Frontal cortex (tissue), 2 donors: ENCODE data around the gene PAH.

GRCh38 chr12:102878806-102879499, 38.1 kb downstream of the PAH start:
- RAMPAGE, long total RNA = no peak

DNA sequence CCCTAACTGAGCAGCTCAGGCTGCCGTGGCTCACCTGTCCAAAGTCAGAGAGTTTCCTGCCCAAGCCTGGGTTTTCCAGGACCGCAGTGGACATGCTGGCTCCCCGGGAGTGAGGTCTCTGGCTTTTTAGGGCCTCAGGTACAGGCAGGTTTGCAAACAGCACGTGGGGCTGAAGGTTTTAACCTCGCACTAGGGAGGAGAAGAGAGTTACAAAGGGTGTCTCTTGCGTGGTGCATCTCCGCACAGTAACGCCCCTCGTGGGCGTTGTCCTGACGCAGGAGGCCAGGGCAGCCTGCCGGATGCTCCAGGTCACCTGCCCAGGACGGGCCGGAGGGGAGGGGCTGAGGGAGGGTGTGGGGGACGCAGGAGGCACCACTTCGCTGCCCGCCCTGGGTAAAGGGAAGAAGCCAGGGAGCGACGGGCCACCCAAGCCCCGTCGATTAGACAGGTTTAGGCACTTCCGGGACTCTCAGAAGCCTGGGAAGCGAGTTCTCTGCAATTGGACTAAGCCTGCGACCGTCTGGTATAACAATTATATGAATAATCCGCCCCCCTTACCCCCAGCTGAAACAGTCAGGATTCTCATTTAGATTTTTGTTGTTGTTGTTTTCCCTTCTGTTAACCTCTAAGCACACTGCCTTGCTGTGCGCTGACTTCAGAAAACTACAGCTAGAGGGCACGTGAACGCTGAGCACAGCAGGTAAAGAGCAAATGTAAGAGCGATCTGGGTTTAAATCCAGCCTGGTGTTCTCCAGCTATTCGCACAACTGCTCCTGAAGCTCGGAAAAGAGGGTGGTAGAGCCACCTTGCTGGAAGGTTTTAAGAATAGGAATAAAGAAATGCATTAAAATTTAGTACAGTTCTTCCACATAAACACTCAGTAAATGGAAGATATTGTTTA, at the start of gene PAH:
PAH (minus strand) TSS at position 208 of the 901 bp plus-strand sequence.
- RAMPAGE, long total RNA = no peak

- RAMPAGE, long total RNA = no peak
Measured at GRCh38 chr12:103441264-103442084, 54.3 kb downstream of the C12orf42 start.

GRCh38 chr12:103785096-103785695, 55.8 kb downstream of the NT5DC3 start:
- RAMPAGE, long total RNA = no peak

- RAMPAGE, long total RNA = no peak
Measured at GRCh38 chr12:103858988-103859808, 18.2 kb upstream of the NT5DC3 start.

DNA sequence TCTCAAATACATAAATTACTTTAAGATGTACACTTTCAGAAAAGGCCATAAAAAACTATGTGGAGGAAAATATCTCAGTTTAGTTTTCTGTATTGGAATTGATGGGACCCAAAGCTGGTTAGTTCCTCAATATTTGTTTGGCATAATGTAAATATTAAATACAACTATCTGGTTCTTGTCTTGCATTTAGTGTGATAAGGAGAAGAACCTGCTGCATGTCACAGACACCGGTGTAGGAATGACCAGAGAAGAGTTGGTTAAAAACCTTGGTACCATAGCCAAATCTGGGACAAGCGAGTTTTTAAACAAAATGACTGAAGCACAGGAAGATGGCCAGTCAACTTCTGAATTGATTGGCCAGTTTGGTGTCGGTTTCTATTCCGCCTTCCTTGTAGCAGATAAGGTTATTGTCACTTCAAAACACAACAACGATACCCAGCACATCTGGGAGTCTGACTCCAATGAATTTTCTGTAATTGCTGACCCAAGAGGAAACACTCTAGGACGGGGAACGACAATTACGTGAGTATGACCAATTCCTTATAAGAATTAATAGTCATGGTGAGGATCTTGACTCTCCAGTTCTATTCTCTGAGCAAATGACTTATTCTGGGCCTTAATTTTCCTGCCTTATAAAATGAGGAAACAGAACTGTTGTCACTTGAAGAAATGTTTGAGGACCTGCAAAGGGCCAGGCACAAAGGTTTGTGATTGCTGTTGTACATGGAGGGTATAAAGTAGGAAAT, 3.7 kb downstream of the HSP90B1 start:
- RAMPAGE, long total RNA = no peak

DNA sequence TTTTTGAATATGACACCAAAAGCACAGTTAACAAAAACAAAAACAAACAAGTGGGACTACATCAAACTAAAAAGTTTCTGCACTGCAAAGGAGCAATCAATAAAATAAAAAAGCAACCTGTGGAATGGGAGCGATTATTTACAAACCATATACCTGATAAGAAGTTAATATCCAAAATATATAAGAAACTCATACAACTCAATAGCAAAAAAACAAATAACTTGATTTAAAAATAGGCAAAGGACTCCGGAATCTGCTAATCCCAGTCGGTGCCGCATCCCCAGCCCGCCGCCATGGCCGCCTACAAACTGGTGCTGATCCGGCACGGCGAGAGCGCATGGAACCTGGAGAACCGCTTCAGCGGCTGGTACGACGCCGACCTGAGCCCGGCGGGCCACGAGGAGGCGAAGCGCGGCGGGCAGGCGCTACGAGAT, 19.5 kb downstream of the GLT8D2 start:
- RAMPAGE, long total RNA = no peak

DNA sequence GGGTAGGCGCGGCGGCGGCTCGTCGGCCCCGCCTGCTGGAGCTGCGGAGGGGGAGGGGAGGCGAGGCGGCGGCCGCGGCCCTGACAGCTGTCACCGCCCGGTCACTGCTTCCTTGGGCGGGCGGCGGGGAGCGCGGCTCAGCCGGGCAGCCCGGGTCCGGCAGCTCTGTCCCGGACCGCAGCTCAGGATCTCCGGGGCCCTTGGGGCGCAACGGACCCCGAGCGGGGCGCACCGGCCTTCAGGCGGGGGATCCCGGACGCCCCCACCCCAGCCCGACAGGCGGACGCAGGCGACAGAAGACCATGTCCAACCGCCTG, 349 bp downstream of the HCFC2 start:
- RAMPAGE, long total RNA = no peak

DNA sequence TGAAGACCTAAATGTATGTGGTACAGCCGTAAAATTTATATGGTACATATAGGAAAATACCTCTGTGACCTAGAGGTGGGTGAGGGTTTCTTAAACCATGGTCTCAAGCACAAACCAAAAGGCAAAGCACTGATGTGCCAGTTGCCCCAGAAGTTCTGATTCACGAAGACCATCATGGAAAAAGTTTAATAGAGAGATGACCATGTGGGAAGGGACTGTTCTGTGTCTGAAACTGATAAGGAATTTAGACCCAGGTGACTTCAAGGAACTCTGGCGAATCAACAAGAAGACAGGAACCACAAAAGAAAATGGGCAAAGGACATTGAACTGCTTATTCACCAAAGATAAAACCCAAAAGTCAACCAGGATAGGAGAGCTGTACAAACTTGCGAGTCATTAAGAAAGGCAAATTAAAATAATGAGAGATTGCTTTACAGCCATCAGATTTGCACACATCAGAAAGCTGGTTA, 55.3 kb downstream of the EID3 start:
- RAMPAGE, long total RNA = no peak

DNA sequence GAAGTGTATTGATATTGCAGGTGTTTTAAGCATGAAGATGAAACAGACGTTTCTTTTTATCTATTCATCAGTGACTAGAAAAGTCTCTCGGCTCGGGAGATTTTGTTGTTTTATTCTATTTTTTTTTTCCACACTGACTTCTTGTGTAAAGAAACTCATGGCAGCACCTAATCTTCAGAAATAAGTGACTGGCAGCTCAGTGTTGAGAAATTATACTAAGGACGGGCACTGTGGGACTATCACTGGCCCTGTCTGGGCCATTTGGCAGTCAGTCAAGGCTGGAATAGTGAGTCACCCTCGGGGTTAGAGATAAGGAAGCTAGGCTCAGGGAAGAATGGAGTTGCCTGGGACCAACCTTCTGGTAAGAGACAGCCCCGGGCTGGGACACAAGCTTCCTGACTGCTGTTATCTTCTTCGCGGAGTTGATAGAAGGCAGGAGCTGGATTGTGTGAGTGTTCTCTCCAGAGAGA, 48.3 kb upstream of the CHST11 start:
- RAMPAGE, long total RNA = no peak

DNA sequence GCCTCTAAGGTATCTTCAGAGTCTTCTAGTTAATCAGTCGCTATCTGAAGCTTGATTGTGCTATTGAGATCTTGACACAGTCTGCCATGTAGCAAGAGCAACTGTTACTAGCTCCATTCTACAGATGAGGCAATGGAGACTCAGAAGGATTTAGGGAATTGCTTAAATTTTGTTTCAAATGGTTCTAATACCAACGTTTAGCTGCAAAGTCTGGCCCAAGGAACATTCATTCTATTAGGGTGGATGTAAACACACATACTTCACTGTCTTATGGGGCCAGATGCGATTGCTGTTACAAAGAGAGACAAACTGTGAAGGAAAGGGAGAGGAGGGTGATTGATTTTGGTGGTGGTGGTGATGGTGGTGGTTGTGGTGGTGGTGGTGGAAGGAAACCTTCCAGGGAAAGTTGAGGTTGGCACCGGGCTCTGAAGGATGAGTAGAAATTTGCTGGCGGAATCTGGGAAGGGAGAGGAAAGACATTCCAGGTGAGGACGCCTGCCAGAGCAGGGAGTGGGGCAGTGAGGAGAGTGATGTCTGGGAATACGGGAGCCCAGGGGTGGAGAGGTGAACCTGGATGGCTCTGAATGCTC, 15.8 kb downstream of the CHST11 start:
- RAMPAGE, long total RNA = no peak

DNA sequence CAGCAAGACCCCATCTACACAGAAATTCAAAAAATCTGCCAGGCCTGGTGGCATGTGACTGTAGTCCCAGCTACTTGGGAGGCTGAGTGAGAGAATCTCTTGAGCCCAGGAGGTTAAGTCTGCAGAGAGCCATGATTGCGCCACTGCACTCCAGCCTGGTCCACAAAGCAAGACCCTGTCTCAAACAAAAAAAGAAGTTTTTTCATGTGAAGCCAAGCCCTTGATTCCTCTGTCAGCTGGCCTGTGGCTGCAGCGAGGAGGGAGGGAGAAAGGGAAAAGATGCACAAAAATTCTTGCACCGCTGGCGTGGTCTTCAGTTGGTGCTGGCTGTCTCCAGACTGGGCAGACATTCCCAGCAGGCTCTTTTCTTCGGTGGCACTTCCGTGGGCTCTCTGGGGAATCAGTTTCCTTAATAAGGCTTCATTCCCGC, 248.1 kb downstream of the SLC41A2 start:
- RAMPAGE, long total RNA = no peak

DNA sequence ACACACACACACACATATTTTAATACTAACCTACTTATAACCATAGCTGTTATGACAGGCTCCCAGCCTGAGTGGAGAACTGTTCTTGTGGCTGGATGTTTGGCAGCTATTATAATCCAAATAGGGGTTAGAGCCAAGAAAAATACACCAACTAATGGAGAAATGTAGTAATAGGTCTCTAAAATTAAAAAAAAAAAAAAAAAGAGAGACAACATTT, 91.8 kb downstream of the SLC41A2 start:
- RAMPAGE, long total RNA = no peak

GRCh38 chr12:105083603-105084237, 538 bp downstream of the ALDH1L2 start:
- RAMPAGE, long total RNA = no peak

DNA sequence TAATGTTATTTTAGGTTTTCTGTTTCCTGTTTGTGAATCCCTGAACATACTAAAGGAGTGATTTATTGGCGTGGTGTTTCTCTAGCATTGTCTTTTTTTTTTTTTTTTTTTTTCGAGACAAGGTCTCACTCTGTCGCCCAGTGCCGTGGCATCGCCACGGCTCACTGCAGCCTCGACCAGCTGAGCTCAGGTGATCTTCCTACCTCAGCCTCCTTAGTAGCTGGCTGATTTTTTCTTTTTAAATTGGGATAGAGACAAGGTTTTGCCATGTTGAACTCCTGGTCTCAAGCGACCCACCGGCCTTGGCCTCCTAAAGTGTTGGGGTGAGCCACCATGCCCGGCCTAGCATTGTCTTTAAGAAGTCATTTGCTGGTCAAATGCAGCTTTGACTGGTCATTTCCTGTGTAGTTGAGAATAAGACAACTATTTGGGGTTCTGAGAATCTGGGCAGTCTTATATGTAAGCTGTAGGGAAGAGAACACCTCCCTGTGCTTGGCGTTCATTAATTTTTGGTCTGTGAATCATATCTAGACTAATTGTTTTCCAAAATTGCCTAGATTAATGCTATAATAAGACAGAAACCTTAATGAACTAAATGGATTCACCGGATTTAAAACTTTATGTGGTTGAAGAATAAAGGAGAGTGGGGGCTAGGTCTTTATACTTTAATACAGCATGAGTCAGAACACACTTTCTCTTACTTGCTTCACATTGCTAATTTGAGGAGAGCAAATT, 2.2 kb downstream of the WASHC4 start:
- RAMPAGE, long total RNA = no peak

GRCh38 chr12:105198632-105199795, 37.0 kb downstream of the APPL2 start:
- RAMPAGE, long total RNA = no peak

DNA sequence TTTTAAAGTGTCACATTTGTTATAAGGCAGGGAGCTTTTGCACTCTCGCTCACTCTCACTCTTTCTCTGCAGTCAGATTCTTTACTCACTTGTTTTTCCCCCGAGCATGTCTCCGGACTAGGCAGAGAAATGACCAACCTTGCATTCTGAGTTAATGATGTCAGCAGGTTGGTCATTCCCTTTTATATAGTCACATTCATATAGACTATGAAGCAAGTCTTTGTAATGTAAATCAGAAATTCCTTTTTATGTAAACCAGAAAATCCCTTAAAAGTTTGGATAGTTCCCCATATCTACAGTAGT, 4.1 kb downstream of the C12orf75 start:
- RAMPAGE, long total RNA = no peak

DNA sequence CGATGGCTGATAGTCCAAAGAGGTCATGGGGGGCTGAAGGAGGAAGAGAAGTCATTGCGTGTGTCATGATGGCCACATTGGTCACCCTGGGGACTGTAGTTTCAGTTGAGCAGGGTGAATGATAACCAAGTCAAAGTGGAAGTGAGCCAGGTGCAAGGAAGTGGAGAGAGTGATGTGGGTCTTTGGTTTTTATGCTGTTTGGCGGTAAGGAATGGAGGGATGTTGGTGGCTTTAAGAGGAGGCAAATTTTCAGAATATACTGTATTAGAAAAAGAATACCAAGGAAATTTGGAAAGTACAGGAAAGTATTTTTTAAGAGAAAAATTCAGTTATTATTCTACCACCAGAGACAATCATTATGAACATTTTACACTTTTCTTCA, 21.7 kb downstream of the C12orf75 start:
- RAMPAGE, long total RNA = no peak

DNA sequence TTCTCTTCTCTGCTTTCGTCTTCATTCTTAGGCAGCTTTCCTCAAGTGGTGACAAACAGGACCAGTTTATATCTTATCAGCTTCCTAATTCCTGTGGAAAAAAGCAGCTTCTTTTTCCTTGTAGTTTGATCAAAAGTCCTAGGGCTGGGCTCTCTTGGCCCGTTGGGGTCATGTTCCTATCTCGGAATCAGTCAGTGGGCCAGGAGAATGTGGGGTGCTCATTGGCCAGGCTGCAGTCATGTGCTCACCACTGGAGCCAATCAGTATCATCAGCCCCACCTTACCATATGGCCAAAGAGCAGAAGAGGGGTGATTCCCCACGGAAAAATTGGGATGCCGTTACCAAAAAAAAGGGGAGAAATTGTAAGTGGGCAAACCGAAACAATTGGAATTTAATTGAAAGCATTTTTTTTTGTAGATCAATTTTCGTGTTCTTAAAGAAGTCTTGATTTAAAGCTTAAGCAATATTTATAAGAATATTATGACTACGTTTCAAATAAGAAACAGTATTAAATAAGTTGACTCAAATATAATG, 22.8 kb downstream of the C12orf75 start:
- RAMPAGE, long total RNA = no peak

DNA sequence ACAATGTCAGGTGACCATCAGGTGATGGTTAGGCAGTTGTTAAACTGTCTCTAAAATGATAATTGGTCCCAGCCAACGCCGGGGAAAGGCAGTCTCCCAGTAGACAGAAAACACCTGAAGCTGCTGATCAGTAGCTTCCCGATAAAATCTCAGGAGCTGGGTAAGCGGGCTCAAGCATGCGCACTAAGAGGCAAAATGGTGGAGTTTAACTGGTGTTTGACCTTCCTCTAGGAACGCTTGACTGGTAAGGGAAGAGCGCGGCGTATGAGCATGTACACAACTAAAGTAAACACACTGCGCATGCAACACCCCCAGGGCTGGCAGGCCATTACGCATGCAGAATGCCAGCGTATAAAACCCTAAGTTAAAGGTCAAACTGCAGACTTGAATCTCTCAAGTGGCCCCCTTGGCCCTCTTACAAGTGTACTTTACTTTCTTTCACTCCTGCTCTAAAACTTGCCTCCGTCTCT, 113.5 kb downstream of the C12orf75 start:
- RAMPAGE, long total RNA = no peak